ENCODE results near the genes PGR and MMP8.

- PRO-cap, result no peak
Observed at GRCh38 chr11:96311077-96311653, 31.8 kb downstream of the MAML2 start.

DNA sequence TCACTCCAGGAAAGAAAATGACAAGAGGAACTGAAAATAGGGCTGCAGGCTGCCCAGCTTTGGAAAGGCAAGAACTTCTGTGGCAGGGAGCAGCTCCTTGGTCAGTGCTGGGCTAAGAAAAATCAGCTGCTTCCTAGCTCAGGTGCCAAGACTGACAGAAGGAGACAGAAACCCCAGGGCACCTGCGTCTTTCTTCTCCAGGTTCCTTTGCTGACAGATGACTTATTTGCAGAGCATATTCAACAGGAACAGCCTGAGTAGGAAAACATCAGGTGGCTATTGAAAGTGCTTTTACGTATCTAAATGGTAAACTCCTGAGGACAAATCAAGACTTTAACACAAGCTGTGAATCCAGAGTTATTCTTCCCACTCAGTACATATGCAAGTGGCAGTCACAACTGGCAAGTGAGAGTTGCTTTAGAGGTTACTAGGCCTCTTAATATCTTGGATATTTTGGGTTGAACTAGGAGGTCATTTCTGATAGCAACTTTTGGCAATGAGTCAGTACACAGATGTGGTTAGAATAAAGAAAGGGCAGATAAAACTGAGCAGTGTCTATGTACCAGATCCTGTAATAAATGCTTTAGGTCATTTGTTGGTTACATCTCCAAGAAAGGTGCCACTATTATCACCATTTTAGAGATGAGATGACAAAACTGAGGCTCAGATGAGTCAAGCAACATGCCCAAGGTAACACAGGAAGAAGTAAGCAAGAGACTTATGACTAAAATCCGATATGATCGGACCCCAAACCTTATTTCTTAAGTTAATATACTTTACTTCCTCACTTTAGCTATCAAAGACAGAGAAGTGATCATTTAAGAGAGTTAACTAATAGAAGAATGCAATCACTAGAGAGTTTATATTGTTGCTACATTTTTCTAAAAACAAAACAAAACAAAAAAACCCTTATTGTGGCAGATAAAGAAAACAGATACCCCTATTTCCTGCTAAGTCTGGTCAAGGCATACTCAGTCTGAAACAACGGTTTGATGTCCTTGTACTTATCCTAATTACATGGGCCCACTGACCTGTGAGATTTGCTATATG, 25.1 kb downstream of the MAML2 start:
- PRO-cap, result no peak

DNA sequence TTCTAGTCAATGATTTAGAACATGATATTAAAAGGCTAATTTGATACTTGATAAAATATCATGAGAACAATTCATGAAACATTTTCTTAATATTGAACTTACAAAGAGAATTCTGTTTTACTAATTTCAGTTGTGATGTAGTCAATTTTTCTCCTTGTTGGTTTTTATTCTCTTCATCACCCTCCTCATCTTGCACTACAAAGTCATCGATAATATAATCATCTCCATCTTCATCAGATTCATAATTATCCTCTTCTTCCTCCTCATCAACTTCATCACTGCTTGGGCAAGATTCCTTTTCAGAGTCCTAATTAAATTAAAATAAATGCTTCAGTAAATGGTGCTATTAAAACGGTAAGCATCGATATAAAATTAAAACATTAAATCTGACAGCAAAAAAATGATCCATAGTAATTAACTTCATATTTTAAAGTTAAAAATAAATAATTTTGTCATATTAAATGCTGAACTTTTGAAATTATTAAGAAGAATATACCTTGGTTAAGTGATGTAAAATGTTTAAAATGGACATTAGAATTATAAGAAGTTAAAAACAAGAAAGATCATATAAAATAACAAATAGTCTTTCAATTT, 6.4 kb downstream of the CCDC82 start:
- PRO-cap, result no peak

DNA sequence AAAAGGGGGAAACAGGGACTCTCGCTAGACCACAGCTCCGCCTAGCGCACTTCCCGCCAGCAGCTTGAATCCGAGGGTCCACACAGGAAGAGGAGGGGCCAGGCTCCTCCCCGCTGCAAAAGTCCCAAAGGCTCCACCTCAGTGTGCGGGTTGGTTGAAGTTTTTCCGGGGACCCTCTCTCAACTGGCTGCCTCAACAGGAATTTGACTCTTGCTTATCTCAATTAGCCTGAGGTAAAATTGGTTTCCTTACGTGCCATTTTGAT, 950.8 kb upstream of the CNTN5 start:
- PRO-cap, result no peak

- PRO-cap, result no peak
Observed at GRCh38 chr11:98494965-98495354, 525.8 kb upstream of the CNTN5 start.

DNA sequence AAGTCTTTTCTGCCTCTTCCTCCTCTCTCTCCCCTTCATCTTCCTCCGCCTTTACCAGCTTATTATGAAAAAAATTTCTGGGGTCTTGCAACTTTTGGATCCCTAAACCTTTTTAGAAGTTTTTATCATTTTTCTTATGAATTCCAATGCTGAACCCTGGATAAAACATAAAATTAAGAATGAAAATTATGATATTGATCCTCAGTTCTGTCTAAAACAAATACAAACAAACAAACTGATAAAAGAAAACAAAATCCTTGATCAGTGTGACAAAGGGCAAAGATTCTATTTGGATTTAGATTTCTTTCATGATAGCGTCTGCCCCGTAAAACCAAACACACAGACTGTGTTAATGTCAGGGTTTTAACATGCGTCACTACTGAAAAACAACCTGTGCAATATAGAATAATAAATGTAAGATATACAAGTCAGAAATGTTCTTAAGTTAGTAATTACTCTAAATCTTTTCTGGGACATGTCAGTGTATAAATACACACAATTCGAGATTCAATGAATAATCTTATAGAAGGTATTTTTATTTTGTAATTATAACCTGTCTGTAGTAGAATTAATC, 219.9 kb downstream of the CNTN5 start:
- PRO-cap, result no peak

GRCh38 chr11:100585654-100585929, 101.5 kb upstream of the ARHGAP42 start:
- PRO-cap, result no peak

GRCh38 chr11:100727351-100727778, 40.3 kb downstream of the ARHGAP42 start:
- PRO-cap, result no peak

DNA sequence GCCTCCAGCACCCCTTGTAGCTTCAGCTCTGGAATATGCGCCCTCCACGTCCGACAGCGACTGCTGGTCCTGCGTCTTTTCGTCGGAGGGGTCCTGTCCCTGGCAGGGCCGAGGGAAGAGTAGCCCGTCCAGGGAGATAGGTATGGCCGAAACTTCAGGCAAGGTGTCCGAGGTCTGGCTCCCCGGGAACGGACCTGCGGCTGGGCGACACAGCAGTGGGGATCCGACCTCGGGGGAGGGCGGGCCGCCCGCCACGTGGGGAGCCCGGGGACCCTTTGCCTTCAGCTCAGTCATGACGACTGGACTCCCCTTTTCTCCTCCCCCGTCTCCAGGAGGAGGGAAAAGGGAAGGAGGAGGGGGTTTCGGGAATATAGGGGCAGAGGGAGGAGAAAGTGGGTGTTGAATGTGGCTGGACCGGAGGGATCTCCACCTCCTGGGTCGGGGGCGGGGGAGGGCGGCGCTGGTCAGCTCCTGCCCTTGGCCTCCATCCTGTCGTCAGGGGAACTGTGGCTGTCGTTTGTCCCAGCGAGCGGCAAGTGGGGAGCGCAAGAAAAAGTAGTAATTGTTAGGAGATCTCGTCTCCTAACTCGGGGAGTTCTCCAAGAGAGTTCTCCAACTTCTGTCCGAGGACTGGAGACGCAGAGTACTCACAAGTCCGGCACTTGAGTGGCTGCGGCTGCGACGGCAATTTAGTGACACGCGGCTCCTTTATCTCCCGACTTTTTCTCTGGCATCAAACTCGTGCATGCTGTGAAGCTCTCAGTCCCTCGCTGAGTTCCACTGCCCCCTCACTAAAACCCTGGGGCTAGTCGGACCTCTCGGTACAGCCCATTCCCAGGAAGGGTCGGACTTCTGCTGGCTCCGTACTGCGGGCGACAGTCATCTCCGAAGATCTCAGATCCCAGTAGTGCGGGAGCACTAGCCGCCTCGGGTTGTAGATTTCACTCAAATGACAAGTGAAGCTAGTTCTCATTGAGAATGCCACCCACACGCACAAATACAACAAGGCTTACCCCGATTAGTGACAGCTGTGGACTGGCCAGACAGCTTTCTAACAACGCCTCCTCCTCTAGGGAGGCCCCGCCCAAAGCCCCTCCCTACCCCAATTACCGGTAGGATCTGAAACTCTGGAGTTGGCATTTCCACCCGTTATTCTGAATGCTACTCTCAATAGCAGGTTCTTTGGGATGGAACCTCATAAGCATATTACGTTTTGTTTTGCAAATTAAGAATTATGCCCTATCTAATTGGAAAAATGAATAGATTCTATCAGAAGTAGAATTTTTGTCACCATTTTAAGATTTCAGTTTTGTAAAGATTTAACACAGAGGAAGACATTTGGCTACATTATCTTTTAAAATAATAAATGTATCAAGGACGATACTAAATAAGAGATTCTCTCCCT, at the start of gene PGR:
PGR (minus strand) TSS at position 1,037 of the 1,405 bp plus-strand sequence.
- PRO-cap, result unidirectional peak, minus-strand start at position 943 of the sequence

GRCh38 chr11:101407262-101407674, 176.5 kb downstream of the TRPC6 start:
- PRO-cap, result no peak

GRCh38 chr11:102231458-102232591, 85.5 kb upstream of the BIRC3 start:
- PRO-cap, result no peak

GRCh38 chr11:102318297-102319062, 1.2 kb downstream of the BIRC3 start:
- PRO-cap, result bidirectional peak, plus-strand start at chr11:102318787, minus-strand start at chr11:102318668

DNA sequence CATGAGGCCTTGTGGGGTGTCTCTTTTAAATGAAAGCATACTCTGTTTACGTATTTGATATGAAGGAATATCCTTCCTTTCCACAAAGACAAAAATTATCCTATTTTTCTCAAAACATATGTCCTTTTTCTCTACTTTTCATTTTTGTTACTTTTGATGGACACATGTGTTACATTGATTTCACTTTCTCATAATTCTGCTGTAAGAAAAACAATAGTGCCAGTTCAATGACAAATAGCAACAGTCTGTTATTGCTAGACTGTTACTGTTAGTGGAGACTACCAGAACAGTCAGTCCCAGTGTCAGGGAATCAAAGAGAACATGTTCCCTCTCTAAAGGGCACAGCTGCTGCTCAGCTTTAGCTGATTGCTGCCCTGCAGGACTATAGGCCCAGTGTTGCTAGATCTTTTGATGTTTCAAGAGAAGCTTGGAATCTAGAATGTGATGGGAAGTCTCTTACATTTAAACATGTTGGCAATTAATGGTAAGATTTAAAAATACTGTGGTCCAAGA, 3.3 kb downstream of the BIRC3 start:
- PRO-cap, result no peak

GRCh38 chr11:102381064-102381447, 34.0 kb downstream of the BIRC2 start:
- PRO-cap, result no peak

- PRO-cap, result no peak
Observed at GRCh38 chr11:102431405-102431796, 21.2 kb downstream of the TMEM123 start.

DNA sequence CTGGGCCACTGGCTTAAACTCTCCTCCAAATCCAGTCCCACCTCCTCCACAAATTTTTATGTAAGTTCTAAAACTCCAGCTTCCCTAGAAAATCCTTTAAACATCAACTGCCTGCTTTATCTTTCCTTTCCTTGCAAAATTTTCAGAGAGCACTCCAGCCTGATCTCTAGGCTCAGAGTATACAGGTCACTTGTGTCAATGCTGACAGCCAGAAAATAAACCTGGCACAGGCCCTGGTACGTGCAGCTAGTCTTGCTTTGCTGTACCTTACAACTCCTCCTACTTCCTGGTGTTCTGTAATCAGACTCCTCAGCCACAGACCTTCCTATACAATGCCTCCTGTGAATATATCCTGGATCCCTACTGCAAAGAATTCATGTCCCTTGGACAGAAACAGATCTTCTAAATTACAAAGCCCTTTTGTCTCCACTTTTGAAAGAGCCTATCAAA, 24.2 kb upstream of the TMEM123 start:
- PRO-cap, result no peak

- PRO-cap, result unidirectional peak, plus-strand start at chr11:102552806
Observed at GRCh38 chr11:102552314-102553019, 21.9 kb upstream of the MMP7 start.

DNA sequence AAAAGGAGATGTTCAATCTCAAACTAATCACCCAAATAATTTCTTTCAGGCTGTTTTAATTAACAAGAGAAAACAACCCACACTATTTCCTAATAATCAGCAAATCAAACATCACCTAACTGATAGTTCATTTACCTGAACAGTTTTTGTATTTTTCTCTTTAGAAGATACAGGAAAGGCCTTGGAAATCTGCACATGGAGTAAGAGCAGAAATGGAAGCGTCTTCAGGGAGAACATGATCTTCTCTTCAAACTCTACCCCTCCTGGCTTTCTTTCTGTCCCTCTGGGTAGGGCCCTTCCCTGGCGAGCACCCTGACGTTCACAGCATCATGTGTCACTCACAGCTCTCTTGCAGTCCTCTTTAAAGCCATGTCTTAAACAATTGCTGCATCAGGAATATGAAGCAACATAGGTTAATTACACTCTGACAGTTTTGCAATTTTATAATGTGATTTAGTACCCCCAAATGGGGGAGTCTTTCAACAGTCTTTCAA, at the start of gene MMP8:
MMP8 (minus strand) TSS at position 336 of the 494 bp plus-strand sequence.
- PRO-cap, result no peak

GRCh38 chr11:102920290-102920565, 35.3 kb downstream of the MMP13 start:
- PRO-cap, result unidirectional peak, plus-strand start at chr11:102920445

DNA sequence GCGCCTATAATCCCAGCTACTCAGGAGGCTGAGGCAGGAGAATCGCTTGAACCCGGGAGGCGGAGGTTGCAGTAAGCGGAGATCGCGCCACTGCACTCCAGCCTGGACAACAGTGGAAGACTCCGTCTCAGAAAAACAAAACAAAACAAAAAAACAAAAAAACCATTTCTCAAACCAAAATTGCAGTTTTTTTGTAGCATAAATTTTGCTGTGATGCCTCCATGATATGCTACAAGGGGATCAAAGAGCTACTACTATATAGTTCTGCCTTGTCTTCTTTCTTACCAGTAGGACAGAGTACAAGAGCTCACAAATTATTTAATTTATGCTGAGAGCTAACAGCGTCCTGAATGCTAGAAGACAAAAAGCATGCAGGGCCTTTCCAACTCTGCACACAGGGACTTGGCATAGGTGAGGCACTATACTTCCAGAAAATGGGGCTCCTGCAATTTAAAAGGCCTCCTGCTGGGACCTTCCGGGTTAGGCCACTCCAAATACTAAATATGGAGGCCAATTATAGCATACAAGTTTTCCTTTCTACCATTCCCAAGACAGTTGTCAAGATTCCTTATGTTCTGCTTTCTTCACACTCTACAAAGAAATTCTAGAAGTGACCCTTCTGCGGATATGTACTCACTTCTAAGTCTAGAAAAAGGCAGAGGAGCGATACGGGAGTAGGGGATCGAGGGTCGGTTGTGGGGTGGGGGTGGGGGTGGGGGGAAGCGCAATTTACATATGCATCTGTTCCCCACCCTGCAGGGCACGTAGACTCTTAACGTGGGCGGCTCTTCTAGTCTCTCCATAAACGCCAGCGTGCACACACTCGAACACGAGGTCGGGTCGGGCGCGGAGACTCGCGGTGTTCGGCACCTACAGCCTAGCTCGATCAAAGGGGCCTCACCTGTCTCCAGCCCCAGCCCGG, 916 bp downstream of the DCUN1D5 start:
- PRO-cap, result bidirectional peak, plus-strand start at position 832 of the sequence, minus-strand start at position 786 of the sequence